ENCODE measurements around a stretch of chr5.

- PRO-cap = bidirectional peak, plus-strand start at chr5:67195891, minus-strand start at chr5:67195815
- RRBS = no CpG with 5 or more reads among the region's 6 CpGs
Observed at GRCh38 chr5:67195454-67196233, 955 bp downstream of the CD180 start.

DNA sequence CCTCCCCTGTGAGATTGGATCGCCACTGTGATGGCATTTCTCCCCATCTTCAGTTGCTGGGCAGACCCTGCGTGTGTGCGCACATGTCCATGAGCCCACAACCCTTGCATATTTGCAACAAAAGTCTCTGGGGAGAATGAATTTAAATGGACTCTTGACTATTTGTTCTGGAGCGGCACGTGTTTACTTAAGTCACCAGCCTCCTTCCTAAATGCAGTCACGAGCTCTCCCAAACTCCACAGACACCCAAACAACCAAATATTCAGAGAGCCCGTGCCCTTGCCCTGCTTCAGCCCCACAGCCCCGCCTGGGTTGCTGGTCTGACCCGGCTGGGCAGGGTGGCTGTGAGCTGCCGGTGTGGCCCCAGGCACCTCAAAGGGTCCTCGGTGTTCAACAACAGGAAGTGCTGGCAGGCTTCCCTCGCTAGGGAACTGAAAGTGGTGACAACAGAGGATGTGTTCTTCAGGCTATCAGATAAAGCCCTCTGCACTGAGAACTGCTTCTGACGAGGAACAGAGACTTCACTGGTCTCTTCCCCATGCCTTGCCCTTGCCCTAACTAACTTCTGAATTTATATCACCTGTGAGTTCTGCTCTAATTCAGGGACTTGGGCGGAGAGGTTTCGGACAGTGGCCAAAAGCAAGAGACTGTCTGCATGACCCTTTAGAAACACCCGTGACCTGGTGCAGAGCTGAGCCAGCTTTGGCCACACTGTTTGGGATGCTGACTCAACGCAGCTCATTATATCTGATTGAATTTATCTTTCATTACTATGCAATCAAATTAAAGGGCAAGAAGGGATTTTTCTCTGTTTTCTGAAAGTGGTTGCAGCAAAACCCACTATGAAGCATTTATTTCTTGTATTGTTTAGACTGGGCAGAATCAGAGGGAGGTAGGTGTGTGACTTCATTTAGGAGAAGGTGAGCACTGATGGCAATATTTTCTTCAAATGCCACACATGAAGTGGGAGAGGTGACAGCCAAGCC lies 19.3 kb upstream of the CD180 start:
- PRO-cap = bidirectional peak, plus-strand start at position 499 of the sequence, minus-strand start at position 317 of the sequence
- RRBS = no CpG with 5 or more reads among the region's 17 CpGs

- PRO-cap = no peak
- RRBS = no CpG with 5 or more reads among the region's 8 CpGs
Observed at GRCh38 chr5:67232872-67233393, 36.3 kb upstream of the CD180 start.

DNA sequence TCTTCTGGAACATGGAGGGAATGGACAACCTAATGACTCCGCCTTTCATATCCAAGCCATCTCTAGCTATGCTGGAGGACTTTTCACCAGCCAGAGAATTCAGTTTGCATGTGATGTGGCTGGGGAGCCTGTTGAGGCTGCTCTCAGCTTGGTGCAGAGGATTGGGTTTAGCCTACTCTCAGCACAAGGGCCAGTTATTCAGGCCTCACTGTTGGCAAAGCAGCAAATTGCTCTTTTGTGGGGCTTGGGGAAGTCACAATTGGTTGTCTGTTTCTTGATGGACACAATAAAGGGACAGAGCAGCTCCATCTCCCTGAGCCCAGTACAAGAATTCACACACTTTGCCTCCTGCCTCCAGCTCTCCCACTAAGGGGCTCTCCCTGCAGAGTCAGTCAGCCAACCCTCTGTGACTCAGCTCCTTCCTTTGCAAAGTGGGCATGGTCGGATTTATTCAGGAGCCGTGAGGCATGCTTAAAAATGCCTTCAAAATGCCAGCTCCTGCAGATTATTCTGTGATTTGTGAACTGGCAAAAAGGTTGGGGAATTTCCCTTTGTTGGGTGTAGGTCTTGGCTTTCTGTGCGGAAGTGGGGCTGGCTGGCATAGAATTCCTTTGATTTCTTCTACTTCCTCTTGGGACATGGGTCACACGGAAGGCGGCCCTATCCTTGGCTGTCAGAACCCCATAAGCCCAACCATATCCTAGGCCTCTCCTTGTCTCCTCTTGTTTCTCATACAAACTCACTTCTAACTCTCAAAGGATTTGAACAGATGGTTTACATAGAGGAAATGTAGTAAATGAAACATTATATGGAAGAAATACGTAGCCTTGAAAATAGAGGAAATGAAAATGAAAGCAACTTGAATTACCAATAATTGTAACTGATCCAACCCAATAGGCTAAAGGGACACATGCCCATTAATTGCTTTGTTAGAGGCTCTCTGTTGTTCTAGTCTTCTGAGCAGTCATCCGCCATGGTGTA lies 118.7 kb upstream of the CD180 start:
- PRO-cap = no peak
- RRBS = no CpG with 5 or more reads among the region's 8 CpGs

GRCh38 chr5:67491074-67491405 lies 294.4 kb upstream of the CD180 start:
- PRO-cap = no peak
- RRBS = no CpG with 5 or more reads among the region's 1 CpG

DNA sequence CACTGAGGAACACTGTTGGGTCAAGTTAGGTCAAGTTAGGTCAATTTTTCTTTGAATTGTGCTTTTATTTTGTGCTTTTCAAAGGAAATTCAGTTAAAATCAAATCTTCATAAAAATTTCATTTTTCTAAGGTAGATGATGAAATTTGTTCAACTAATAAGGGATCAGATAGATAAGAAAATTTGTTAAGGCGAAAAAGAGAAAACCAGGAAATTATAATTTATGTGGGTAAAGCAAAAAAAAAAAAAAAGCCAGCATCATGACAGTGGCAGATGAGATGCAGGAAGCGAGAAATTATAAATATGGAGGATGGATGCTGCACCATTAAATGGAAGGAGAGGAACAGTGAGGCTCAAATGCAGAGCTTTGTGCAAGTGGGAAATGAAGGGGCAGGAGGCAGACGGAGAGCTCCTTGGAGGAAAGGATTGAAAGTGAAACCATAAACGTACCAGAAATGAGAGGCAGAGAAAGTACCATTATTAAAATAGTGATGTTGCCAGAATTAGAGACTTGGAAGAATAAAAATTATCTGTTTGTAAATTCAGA lies 340.7 kb upstream of the CD180 start:
- PRO-cap = no peak
- RRBS = no CpG with 5 or more reads among the region's 4 CpGs

GRCh38 chr5:67538024-67538335 lies 341.4 kb upstream of the CD180 start:
- PRO-cap = no peak
- RRBS = no CpG with 5 or more reads among the region's 1 CpG

GRCh38 chr5:67605633-67606107 lies 409.1 kb upstream of the CD180 start:
- PRO-cap = no peak
- RRBS = no CpG with 5 or more reads among the region's 5 CpGs

DNA sequence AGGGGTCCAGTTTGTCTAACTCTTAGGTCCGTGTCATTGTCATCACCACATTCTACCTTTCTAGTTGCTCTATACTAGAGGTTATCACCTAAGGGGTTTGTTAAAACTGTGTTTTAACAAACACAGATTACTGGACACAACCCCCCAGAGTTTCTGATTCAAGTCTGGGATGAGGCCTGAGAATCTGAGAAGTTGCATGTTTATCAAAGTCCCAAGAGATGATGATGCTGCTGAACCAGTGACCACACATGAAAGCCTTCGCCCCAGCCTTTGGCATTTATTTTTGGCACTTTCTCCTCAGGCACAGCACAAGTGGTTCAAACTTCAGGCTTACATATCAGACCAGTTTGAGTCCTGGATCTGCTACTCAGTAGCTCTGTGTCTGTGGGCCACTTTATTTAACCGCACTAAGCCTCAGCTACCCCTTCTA lies 407.3 kb upstream of the PIK3R1 start:
- PRO-cap = no peak
- RRBS = no CpG with 5 or more reads among the region's 3 CpGs

GRCh38 chr5:67817659-67818600 lies 397.6 kb upstream of the PIK3R1 start:
- PRO-cap = no peak
- RRBS = no CpG with 5 or more reads among the region's 38 CpGs

- PRO-cap = no peak
- RRBS = no CpG with 5 or more reads among the region's 1 CpG
Observed at GRCh38 chr5:67986017-67986360, 229.6 kb upstream of the PIK3R1 start.

DNA sequence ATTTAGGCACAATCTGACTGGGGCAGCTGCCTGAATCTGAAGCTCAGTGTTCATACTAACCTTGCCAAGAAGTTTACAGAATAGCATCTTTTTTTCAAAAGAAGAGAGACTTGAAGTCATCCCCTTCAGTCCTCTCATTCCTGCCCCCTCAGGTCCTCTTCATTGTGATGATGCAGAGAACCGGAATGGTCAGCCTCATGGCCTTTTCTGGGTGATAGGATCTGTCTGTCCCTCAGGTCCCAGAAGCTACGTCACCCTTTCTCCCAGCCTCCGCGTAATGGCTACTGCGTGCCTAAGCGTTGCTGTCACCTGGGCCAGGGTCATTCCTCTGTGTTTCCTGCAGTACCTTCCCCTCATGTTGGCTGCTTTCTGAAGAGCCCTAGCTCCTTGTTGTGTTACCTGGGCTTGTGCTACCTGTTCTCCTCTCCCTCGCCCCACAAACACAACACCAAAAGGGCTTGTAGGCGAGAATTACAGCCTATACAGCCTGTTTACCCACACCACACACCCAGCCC lies 4.7 kb downstream of the PIK3R1 start:
- PRO-cap = no peak
- RRBS = no CpG with 5 or more reads among the region's 8 CpGs

GRCh38 chr5:68242773-68243284 lies 27.3 kb downstream of the PIK3R1 start:
- PRO-cap = no peak
- RRBS = no CpG with 5 or more reads among the region's 5 CpGs

DNA sequence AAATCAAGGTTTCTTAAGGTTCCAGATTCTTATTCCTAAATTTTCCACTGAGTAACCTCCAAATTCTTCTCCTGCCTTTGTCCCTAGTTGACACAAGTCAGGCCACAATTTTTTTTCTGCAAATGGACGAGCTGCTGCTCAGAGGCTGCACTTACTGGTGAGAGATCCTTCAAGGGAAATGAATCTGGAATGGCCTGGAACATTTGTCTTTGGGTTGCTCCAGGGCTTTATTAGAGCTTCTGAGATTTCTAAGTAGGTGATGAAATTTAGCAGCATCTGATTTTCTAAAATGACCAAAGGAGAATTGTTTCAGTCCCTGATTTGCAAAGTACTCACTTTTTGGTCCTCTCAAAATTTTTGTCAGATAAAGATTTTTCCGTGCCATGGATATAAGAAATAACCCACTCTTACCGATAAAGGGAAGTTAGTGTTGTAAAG lies 39.3 kb downstream of the PIK3R1 start:
- PRO-cap = no peak
- RRBS = no CpG with 5 or more reads among the region's 3 CpGs

GRCh38 chr5:68290201-68290958 lies 74.8 kb downstream of the PIK3R1 start:
- PRO-cap = no peak
- RRBS = no CpG with 5 or more reads among the region's 7 CpGs

DNA sequence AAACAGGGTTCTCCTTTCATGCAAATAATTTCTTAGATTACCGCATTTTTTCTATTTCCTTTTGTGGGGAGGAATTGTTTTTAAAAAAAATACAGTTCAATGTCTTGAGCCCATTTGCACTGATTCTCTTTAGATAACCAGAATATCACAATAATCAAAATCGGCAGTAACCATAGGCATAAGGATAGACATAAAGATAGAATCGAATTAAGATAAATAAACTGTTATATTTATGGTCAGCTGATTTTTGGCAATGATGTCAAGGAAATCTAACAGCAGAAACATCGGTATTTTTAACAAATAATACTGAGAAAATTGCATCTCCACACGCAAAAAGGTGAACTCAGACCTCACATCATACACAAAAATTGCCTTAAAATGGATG lies 325.5 kb downstream of the PIK3R1 start:
- PRO-cap = no peak
- RRBS = no CpG with 5 or more reads among the region's 5 CpGs

GRCh38 chr5:68543225-68543585 lies 327.6 kb downstream of the PIK3R1 start:
- PRO-cap = no peak
- RRBS = no CpG with 5 or more reads among the region's 2 CpGs

- PRO-cap = no peak
- RRBS = no CpG with 5 or more reads among the region's 3 CpGs
Observed at GRCh38 chr5:68683587-68684005, 410.2 kb upstream of the SLC30A5 start.

DNA sequence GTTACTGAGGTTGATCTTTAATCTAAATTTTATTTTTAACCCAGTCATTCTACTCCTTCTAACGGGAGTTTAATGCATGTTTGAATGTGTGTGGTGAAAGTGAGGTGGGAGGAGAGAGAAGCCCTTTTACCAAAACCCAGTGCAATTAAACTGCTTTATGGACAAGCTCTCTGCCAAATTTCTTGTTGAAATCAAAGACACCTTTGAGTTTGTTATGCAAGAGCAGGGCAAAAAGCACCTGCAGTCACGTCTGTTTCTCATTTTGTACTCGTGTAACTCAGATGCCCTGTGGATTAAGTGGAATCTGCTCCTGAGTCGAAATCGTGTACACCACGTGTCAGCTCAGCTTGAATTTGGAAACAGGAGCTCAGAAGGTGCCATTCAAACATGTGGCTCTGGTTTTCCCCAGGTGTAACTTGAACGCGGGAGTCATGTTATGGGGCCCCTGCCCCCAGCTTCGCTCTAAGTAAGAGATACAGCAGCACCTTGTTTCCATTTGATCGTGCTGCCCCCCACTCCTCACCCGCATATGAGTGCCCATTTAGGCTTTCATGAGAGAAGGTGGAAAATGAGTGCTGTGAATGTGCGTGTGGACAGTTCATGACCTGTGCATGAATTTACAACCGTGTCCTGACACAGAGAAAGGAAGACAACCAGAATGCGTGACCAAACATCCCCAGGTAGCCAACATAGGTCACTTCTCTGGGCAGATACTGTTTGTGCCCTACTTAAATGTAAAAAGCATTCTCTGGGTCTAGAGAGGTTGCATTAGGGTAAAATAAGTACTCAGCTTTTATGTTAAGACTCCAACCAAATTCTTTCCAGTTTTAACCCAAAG lies 347.0 kb upstream of the SLC30A5 start:
- PRO-cap = no peak
- RRBS = no CpG with 5 or more reads among the region's 14 CpGs

DNA sequence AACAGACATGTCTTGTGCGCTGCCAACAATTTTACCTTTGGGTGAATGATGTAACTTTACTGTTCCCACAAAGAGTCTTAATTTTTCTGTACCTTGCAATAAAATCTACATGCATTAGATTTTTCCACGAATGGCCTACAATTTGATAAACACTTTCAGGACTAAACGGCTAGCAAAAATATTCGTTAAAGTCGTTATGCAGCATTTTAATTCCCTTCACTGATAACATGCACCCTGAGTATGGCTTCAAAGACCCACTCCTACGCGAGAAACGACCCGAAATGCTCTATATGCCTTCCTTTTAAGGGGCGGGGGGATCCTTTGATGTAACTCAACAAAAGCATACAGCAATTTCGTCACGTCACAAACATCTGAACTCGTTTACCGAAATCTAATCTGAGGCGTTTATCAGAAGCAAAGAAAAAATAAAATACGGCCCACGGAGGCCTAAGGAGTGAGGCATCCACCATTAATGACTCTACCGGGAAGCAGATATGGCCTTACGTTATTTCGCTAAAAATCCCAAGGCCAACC lies 661 bp downstream of the AK6 start:
- PRO-cap = no peak
- RRBS = no CpG with 5 or more reads among the region's 20 CpGs

All from kidney (tissue), 2 donors.